Ishikawa (cell line): ENCODE data around the gene HNRNPU.

DNA sequence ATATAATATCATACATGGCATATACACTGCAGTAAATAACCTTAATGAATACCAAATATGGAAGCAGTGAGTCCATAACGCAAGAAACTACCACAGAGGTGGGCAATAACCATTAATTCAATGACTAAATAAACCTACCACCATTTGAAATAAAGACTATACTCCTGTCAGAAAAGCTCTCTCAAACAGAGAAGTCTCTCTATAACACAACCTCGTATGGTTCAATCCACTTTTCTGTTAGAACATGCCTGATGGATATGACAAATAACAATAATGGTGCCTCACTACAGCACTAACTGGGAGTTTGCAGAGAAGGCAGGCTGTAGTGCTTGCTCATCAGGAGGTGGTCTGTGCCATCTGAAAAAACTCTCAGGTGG is 144.0 kb downstream of the AKT3 start:
- RRBS: no CpG with 5 or more reads among the region's 2 CpGs

DNA sequence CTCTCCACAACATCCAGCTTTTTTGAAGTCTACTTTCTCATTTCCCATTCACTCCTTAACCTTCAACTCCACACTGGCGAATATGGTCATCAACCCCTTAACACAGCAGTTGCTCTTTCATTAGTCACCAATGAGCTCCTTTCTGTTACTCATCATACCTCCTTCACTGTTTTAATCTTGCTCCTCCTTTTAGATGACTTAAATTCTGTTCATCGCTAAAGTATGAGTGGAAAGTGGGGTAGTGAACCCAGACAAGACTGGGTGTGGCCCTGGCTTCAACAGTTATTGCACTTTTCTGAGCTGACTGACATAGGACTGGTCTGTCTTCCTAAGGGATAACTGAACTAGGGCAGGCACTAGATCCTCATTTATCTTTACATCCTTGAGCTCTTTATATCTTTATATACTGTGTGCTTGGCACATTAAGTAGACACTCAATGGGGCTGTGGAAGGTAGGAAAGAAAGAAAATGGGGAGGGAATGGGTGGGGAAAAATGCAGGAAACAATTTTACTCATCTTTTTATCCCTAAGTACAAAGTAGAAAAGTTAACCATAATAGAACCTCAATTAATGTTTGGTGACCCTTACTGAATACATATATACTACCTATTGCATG is 51.2 kb downstream of the AKT3 start:
- RRBS: no CpG with 5 or more reads among the region's 2 CpGs

DNA sequence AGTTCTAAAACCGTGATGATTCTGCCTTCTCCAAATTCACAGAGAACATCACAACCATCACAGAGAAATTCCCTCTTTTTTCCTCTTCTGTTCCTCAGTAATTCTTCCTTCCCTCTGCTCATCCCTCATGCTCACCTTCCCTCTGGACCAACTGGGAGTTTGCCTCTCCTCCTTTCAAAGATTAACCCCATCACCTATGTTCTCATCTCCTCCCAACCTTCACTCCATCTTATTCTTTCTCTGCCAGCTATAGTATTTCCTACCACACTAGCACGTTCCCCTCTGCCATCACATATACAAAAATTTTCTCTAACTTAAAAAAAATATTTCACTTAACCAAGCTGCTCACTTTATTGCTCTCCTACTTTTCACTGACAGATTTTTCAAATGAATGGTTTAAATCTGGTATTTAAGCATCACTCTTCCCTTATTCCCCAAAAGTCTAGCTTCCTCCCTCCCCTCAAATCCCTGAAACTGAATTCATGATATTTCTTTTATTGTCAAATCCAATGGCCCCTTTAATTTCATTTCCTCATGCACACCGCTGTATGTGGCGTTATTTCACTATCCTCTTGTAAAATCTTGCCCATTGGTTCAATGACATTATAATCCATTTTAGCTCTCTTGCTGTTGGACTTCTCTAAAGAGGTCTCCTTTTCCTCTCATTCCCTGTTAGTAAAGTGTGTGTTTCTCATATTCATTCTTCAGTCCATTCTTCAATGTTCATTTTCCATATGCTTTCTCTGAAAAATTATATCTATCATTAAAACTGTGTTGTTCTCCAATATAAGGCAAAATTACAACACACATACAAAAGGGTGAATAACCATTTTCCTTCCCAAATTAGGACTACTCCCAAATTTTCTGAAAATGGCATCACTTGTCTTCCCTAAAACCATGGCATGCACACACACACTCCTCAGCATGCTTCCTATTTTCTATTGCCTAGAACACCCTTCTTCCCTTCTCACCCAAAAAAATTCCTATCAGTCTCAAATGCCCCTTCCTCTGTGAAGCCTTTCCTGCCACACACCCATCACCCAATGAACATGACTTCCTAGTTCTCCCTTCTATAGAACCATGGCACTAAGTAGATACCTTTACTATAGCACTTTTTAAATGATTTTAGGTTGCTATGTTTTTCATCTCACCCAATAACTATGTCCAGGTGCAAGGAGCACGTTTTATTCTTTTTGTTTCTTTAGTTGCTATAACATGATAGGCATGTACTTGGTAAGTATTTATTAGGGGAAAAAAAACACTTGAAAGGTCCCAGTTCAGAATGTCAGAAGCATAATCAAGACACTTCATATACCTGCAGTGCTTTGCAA is 44.5 kb downstream of the AKT3 start:
- RRBS: no CpG with 5 or more reads among the region's 5 CpGs

- RRBS: no CpG with 5 or more reads among the region's 7 CpGs
These were observed 2.2 kb downstream of the ZBTB18 start for GRCh38 chr1:244053343-244053708.

- RRBS: no CpG with 5 or more reads among the region's 20 CpGs
These were observed 48.4 kb downstream of the ZBTB18 start for GRCh38 chr1:244099319-244100085.

- RRBS: 80% methylated on average over 1 of the region's 11 CpGs
These were observed 83.2 kb upstream of the C1orf100 start for GRCh38 chr1:244269287-244269574.

DNA sequence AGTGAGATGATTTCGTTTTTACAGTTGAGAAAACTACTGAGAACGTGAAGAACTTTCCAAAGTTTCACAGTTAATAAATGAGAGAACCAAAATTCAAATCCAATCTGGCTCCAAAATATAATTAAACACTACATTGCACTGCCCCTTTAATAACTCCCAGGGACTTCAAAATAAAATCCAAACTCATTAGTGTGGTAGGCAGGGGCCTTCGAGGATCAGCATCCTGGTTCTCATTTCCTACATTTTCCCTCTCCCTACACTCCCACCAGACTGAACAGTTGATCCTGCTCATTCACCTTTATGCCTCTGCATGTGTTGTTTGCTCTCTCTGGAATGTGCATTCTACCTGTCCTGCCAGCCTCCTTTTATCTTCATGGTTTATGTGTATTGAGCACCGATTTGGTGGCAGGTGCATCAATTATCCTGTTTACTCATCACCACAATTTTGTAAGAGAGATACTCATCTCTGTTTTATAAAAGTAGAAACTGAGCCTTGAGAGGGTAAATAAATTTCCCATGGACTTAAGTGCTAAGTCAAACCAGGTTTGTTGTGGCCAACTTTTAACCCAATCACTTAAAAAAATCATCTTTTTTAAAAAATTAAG is 25.7 kb upstream of the C1orf100 start:
- RRBS: no CpG with 5 or more reads among the region's 4 CpGs

DNA sequence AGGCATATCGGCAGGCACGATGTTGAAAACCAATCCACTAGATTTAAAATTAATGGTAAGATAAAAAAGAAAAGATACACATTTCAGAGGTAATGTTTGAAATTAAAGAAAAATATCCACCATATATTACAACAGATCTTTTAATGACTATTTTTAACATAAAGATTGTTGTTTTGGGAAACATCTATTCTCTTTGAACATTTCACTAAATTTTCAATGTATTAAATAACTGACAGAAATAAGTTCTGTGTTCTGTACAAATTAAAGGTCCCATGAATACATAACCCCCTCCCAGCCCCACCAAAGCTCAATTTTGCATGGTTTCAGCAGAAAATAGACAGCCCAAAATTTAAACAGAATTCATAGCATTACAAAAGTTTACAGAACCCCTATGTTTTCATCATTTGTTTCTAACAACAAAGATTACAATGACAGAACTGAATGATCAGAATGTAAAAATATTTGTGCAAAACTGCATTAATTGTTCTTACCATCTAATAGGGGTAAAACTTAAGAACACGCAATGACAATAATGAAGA is 42.9 kb downstream of the ADSS2 start:
- RRBS: no CpG with 5 or more reads among the region's 3 CpGs

DNA sequence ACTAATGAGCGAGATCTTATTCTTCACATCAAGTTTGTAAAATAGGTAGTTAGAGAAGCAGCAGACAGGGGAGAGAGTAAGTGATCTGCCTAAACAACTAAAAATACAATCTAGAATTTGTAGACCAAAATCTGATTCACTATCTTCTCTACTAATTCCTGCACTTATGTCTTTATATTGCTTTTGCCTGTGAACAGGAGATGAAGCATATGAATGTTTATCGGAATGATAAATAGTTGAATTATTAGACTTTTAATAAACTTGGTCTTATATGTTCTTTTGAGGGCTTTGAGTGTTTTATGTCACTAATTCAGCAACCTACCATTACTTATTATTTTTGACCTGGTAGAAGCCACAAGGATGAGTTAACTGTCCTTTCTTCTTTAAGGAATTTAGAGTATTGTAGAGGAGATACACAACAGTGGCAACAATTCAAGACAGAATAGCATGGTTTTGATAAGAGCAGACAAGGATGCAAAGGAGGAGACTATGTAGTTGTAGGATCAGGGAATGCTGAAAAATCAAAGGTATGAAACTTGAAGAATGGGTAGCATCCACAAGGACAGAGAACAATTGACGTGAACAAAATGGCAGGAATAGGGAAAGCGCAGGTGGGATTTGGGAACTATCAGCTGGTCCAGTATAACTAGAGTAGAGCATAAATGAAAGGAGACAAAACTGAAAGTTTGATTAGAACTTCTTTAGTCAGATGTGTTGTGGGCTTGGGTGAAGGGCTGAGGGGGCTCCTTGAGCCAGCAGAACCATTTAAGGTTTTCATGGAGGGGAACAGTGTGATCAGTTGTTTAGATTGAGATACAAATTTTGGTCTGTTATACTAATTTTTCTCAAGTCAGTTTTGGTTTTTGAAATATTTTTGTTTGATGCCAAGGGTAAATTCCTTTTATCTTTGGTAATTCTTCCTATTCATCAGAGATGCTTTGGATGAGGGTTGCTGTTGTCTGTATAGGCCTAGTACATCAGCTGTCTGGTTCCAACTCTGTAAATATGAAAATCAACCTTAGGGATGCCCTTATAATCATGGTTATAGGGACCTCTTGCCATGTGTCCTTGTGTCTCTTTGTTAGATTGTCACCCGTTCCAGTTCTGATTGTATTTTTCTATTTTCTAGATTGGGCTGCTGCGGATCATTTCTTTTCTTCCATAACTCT is 2.6 kb downstream of the DESI2 start:
- RRBS: no CpG with 5 or more reads among the region's 6 CpGs

DNA sequence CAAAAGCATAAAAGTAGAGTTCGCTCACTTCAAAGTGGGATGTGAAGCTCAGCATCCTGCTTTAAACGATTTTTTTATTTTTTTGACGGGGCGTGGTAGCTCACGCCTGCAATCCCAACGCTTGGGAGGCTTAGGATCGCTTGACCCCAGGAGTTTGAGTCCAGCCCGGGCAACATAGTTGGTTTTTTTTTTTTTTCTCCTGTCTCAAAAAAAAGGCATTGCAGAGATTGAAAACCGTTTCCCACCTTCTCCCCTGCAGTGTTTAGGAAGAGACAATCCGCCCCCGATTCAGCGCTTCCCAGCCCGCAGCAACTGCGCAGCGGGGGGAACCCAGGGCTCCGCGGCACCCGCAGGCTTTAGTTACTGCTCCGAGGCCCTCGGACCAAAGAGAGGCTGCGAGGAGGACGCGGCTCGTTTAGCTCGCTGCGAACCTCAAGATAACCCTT is 930 bp downstream of the ENSG00000284188 start:
- RRBS: no CpG with 5 or more reads among the region's 26 CpGs

GRCh38 chr1:244859171-244859613 is 5.2 kb downstream of the HNRNPU start:
- RRBS: no CpG with 5 or more reads among the region's 4 CpGs

DNA sequence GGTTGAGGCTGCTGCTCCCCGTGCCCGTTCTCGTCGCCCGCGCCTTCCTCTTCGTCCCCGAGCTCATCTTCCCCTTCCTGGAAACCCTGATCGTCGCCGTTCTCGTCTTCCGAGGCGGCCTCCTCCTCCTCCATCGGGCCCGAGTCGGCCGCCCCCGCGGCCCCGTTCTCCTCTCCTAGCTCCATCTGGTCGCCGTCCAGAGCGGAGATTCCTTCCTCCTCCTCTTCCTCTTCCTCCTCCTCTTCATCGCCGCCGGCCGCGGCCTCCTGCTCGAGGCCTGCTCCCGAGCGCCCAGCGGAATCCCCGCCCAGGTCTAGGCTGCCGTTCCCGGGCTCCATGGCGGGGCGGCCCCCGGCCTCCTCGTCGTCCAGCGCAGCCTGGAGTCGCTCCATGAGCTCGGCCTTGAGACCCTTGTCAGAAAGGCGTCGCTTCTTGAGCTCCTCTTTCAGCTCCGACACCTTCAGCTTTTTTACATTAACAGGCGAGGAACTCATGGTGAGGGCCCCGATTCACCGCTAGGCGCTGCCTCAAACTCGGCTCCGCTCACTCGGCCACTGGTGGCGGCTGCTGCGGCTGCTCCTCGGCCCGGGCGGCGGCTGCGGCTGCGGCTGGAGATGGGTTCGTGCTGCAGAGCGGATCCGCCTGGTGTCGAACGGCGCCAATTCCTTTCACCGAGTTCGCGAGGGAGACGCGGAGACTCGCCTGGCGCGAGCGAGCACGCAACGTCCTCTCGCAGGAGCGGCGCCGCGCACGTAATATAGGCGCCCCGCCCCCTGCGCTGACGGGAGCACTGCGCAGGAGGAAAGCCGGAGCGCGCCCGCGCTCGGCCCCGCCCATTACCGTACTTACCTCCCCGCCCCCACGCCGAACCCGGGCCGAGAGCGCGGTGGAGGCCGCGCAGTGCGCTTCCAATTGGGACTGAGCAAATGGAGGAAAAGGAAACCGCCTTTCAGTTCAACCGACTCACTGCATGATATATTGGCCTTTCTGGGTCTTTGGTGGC is at the start of gene HNRNPU:
Gene HNRNPU, minus strand, starts transcription at position 730 of the 1,003 bp plus-strand sequence.
- RRBS: 1% methylated on average over 21 of the region's 110 CpGs

DNA sequence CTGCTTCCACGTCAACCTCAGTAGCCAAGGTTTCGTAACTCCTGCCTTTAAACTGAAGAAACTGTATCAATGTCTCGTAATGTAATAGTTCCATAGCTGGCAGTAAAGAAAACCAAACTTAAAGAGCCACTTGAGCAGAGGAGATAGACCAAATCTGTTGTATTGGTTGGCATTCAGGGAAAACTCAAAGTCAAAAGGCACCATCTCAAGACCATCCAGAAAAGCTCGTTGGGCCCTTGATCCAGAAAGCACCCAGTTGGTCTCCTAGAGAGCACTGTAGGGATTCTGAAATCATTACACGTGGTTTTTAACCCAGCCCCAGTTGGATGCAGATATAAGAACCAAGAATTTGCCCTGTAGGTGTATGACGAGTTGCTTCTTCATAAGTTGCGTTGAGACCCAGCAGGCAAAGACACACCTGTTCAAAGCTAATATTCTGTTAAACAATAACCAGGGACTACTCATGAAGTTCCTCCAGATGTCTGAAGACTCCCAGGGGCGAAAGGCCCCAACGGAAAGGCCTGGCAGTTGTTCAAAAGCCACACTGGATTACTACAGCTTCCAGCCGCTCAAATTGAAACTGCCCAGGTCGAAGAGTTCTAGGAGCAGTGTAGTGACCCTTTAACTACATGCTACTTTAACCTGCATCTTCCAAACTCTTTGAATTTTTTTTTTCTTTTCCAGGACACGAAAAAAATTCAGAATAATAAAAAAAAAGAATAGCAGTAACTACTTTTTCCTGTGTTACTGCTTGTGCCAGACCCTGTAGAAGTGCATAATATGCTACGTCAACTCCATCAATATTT is 16.6 kb upstream of the EFCAB2 start:
- RRBS: no CpG with 5 or more reads among the region's 13 CpGs

DNA sequence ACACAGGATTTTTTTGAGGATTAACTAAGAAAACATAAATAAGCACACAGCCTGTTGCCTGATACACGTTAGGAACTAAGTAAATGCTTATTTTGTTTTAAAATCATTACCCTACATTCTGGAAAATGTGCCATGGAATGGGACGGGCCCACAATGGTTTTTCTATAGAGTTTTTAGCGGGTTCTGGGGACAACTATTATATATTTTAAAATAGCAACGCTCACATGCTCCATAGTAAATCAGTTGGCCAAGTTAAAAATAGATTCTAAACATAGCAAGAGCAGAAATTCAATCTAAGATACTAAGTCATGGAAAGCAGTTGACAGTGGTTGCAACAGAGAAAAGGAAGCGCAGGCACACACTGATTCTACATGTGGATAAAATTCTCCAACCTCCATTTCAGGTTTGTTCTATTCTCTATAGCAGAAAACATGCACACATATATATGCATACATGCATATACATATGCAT is 15.7 kb upstream of the EFCAB2 start:
- RRBS: no CpG with 5 or more reads among the region's 5 CpGs

GRCh38 chr1:244970681-244971225 is 1.3 kb downstream of the EFCAB2 start:
- RRBS: 2% methylated on average over 12 of the region's 49 CpGs

GRCh38 chr1:245088765-245089871 is 65.7 kb upstream of the KIF26B start:
- RRBS: no CpG with 5 or more reads among the region's 12 CpGs

GRCh38 chr1:245856767-245857705 is 650.0 kb downstream of the SMYD3 start:
- RRBS: no CpG with 5 or more reads among the region's 18 CpGs

- RRBS: no CpG with 5 or more reads among the region's 7 CpGs
These were observed 421.2 kb downstream of the SMYD3 start for GRCh38 chr1:246085642-246086470.

DNA sequence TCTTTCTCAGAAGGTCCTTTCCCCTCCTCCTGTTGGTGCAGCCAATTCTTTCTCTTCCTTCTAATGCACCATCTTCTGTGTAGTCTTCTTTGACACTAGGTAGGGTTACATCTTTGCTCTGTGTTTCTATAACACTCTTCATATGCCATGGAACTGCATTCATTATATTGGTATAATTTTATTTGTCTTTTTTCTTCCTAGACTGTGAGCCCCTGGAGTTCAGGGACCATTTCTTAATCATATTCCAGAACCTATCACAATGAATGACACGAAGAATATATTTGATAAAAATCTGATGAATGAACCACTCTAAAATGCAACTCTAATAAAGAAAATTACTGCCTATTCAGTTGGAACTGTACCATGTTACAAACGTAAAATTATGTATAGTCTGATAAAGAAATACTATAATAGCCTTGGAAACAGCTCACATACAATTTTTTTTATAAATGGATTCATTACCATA is 398.2 kb downstream of the SMYD3 start:
- RRBS: no CpG with 5 or more reads among the region's 2 CpGs

- RRBS: no CpG with 5 or more reads among the region's 7 CpGs
These were observed 340.8 kb downstream of the SMYD3 start for GRCh38 chr1:246166233-246166811.